Measurements from ENCODE around the genes ASB16 and SLC4A1.

GRCh38 chr17:42809895-42810879 is 11.5 kb downstream of the CNTD1 start:
- RRBS = no CpG with 5 or more reads among the region's 3 CpGs

- RRBS = no CpG with 5 or more reads among the region's 4 CpGs
These were observed 8.4 kb downstream of the BECN1 start for GRCh38 chr17:42815663-42816024.

DNA sequence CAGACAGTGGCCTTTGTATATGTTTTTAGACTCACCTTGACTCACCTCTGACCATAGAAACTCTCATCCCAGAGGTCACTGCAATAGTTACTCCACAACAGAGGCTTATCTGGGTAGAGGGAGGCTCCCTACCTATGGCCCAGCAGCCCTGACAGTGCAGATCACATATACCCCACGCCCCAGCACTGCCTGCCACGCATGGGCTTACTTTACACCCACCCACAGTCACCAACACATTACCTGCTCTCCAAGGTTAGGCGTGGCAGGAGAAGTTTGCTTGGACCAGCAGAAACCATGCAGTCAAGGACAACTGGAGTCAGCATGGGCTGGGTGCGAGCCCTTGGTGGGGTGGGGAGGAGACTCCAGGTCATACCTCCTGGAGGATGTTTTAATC is 2.2 kb upstream of the G6PC1 start:
- RRBS = no CpG with 5 or more reads among the region's 4 CpGs

DNA sequence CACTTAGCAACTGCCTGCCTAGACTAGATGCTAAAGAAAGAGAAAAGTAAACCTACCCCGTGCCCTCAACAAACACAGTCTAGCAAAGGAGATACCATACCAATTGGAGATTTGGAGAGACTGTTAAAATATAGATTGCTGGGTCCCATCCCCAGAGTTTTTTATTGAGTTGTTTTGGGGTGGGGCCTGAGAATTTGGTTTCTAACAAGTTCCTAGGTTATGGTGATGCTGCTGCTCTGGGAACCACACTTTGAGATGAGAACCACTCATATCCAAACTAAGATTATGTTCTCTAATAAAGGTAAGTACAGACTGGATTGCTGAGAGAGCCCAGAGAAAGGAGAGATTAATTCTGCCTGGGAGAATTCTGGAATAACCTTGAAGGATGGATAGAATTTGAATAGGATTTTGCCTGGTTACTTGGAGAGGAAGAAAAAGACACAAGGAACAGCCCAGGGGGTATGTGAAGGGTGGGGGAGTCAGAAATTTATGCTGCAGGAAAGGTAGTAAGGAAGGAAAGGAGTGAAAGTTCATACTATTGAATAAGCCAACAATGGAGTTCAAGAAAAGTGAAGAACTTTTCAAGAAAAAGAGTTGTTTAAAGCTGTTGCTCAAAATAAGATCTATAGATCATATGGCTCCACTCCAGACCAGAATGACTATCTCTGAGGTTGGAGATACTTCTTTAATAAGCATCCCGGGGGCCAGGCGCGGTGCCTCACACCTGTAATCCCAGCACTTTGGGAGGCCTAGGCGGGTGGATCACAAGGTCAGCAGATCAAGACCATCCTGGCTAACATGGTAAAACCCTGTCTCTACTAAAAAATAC is 3.0 kb upstream of the RPL27 start:
- RRBS = no CpG with 5 or more reads among the region's 5 CpGs

DNA sequence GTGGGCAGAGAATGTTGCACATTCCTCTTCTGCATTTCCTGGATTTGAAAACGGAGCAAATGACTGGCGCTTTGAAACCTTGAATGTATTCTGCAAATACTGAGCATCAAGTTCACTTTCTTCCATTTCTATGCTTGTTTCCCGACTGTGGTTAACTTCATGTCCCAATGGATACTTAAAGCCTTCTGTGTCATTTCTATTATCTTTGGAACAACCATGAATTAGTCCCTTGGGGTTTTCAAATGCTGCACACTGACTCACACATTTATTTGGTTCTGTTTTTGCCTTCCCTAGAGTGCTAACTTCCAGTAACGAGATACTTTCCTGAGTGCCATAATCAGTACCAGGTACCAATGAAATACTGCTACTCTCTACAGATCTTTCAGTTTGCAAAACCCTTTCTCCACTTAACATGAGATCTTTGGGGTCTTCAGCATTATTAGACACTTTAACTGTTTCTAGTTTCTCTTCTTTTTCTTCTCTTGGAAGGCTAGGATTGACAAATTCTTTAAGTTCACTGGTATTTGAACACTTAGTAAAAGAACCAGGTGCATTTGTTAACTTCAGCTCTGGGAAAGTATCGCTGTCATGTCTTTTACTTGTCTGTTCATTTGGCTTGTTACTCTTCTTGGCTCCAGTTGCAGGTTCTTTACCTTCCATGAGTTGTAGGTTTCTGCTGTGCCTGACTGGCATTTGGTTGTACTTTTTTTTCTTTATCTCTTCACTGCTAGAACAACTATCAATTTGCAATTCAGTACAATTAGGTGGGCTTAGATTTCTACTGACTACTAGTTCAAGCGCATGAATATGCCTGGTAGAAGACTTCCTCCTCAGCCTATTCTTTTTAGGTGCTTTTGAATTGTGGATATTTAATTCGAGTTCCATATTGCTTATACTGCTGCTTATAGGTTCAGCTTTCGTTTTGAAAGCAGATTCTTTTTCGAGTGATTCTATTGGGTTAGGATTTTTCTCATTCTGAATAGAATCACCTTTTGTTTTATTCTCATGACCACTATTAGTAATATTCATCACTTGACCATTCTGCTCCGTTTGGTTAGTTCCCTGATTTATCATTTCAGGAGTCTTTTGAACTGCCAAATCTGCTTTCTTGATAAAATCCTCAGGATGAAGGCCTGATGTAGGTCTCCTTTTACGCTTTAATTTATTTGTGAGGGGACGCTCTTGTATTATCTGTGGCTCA is 31.9 kb downstream of the BRCA1 start:
- RRBS = no CpG with 5 or more reads among the region's 12 CpGs

DNA sequence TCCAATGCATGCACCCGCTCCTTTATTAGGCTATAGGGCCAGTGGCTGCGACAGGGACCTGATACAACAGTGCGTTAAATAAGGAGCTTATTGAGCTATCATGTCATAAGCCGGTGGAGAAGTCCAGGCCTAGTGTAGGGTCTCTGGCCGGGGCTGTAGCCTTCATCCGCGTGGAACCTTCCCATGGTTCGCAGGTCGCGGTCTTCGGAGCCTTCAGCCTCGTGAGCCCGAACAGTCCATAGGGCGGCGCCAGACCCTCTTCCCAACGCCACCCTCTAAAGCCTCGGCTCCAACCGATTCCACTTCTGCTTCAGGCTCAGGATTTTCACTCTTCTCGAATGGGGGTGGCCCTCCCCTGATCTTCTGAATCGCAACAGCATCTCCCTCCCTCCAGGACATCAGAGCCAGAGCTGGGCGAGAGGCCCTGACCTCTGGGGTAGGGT is 10.3 kb upstream of the BRCA1 start:
- RRBS = no CpG with 5 or more reads among the region's 21 CpGs

- RRBS = no CpG with 5 or more reads among the region's 38 CpGs
These were observed 779 bp upstream of the NBR1 start for GRCh38 chr17:43169976-43170894.

- RRBS = no CpG with 5 or more reads among the region's 2 CpGs
These were observed 10.9 kb downstream of the ARL4D start for GRCh38 chr17:43409619-43410094.

DNA sequence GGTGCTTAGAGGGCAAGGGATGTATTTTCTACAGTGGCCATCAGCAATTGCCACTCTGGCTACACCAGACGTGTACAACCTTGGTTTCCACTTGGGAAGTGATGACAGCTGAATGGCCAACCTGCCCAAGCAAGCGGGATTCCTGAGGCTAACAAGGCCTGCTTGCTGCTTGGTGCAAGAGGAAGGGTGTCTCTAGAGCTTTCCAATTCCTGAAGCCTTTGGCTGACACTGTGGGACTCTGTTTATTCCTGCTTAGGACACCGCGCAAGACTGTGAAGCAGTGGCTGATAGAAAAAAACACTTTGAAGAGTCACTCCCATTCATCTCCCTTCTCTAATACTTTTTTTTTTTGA is 2.2 kb downstream of the DUSP3 start:
- RRBS = no CpG with 5 or more reads among the region's 4 CpGs

GRCh38 chr17:43816356-43817122 is 16.4 kb downstream of the MPP3 start:
- RRBS = no CpG with 5 or more reads among the region's 21 CpGs

- RRBS = no CpG with 5 or more reads among the region's 10 CpGs
These were observed 5.2 kb downstream of the MPP3 start for GRCh38 chr17:43827587-43828243.

DNA sequence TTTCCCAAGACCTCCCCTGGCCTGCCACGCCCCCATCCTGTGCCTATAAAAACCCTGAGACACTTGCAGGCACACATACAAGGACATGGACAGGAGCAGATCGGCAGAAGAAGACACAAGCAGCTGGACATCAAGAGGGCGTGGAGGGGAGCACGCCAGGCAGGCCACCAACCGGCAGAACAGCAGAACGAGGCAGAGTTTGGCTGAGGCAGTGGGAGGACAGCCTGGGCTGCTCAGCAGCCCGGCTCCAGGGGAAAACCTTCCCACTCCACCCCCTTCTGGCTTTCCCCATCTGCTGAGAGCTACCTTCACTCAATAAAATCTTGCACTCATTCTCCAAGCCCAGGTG is 13.3 kb upstream of the MPP2 start:
- RRBS = 43% methylated on average over 3 of the region's 7 CpGs

- RRBS = no CpG with 5 or more reads among the region's 10 CpGs
These were observed 2.1 kb upstream of the NAGS start for GRCh38 chr17:44002193-44002889.

- RRBS = 73% methylated on average over 11 of the region's 64 CpGs
These were observed 549 bp downstream of the NAGS start for GRCh38 chr17:44004792-44005550.

GRCh38 chr17:44065514-44065907 is 960 bp downstream of the LSM12 start:
- RRBS = no CpG with 5 or more reads among the region's 5 CpGs

DNA sequence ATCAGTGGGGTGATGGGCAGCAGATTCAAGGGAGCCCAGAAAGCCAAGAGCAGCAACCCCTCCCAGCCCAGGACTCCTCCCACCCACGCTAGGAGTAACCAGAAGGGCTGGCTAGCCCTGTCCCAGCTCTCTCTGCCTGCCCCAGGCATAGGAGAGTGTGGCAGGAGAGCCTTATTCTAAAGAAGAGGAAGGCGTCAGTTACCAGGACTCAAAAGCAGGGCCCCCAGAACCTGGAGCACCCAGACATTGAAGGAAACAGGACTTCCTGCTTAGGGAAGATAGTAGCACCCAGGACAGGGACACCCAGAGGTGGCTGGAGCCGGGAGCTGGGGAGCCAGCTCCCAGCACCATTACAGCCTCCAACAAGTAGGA is 10.4 kb downstream of the HDAC5 start:
- RRBS = no CpG with 5 or more reads among the region's 3 CpGs

- RRBS = no CpG with 5 or more reads among the region's 5 CpGs
These were observed 9.7 kb downstream of the HDAC5 start for GRCh38 chr17:44113459-44114439.

- RRBS = 7% methylated on average over 5 of the region's 25 CpGs
These were observed at the start of gene ASB16 for GRCh38 chr17:44170249-44171154. Gene ASB16, plus strand, starts transcription at chr17:44170704.

DNA sequence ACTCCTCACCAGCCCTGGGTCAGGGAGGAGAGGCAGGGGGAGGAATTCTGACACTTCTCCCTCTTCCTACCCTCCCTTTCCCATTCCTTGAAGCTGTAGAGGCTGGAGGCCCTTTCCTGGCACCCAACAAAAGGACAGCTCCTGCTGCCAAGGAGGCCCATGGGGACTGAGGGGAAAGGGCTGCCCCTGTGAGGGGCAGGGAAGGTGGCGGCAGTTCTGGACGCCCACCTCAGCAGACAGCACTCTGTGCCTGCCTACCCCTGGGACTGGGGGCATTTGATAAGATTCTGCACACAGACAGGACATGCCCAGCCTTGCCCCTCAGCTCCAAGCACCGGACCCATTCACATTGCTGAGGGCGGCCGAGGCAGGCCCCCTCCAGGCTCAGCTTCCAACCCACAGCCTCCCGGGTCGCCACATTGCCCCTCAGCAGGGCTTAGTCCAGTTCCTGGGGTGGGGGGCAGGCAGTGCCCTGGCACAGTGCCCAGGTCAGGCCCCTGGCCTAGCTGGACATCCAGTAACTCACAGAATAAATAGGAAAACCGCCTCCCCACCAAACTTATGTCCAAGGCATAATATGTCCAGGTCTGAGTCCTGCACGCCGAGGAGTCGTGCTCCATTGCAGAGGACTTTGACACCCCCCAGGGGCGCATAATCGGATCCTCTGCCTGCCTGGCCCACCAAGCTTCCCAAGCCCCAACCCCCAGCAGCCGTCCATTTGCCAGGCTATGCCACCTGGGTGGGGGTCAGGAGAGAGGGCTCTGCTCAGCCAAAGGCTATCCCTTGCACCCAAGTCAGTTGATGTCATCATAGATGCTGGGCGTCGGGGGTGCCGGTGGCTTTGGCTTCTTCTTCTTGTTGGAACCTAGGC is 6.0 kb downstream of the ATXN7L3 start:
- RRBS = 97% methylated on average over 3 of the region's 17 CpGs

DNA sequence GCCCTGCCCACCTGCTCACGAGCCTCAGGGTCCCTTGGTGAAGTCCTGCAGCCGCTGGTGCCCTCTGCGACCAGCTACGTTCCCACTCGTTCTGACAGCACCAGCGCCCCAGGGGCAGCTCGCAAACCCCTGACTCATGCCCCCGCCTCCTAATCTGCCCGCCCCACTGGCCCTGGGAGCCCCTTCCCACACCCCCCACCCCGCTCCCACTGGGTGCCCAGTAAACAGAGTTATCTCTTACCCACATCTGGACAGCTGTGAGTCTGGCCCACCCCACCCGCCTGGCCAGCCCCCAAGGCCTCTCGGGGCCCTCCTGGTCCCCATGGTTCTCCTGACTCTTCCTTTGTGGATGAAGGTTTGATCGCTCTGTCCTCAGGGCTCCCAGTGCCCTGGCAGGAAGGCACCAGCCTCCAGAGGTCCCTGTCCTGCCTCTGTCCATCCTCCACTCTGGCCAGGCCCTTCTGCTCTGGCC is at the start of gene SLC4A1:
Gene SLC4A1 (minus strand): TSS at position 93 of the 472 bp plus-strand sequence.
- RRBS = no CpG with 5 or more reads among the region's 13 CpGs

Measured in UCH-1 (cell line).